Cardiac ventricle fibroblast (primary cell): ENCODE measurements around the genes ZNF804A and ANKAR.

- RAMPAGE, long total RNA, result no peak
These were observed 2.0 kb downstream of the NEUROD1 start for GRCh38 chr2:181678101-181678920.

GRCh38 chr2:181805641-181806188, 85.8 kb upstream of the ITPRID2 start:
- RAMPAGE, long total RNA, result no peak

GRCh38 chr2:181943673-181944188, 41.9 kb upstream of the PPP1R1C start:
- RAMPAGE, long total RNA, result no peak

DNA sequence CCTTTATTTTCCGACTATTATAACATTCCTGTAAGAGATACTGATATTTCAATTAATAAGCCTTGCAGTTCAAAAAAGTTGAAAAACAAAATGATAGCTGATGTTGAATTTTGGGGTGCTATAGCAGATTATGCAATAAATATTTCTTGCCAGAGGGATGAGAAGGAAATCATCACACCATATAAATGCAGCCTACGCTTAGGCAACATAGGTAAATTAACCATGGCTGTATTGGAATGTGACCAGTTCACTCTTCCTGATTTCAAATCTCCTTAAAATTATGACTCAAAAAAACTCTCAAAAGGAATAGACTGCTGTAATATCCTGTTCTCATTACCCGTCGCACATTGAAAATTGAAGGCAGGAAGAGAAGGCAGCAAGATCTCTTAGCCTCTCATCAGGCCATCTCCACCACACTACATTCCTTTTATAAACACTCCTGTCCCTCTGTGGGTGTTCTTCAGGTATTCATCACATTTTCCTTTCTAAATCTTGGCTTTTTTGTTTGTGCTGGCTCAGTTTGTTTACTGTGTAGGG, 83.1 kb downstream of the PPP1R1C start:
- RAMPAGE, long total RNA, result no peak

DNA sequence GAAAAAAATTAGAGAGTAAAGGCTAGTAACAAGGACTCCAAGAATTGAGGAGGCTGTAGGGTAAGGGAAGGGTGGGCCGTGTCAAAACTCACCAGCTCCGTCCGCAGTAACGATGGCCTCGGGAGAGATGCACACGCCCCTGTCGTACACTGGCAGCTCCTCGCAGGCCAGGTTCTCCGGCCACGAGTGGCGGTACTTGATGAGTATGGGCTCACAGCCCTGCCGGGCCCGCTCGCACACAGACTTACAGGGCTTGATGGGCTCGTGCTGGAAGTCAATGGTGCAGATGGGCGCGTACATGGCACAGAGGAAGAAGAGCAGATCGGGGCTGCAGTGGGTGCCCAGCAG, 480 bp downstream of the FRZB start:
- RAMPAGE, long total RNA, result no peak

GRCh38 chr2:182867000-182867372, 549 bp upstream of the FRZB start:
- RAMPAGE, long total RNA, result no peak

DNA sequence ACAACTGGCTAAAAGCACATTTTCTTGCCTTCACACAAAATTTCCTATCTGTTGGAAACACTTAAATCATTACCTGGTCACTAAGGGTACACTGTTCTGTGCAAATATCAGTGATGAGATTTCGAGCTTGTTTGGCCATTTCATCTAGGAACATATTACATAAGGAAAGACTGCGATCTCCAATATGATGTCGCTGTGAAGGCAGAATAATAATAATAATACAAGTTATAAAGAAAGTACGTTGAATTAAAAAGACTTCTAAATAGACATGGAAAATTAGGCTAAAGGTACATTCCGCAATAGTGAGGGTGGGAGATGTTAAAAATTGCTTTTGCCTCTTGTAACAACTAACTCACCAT, 76.2 kb downstream of the NCKAP1 start:
- RAMPAGE, long total RNA, result no peak

GRCh38 chr2:183078114-183078568, 406 bp upstream of the DUSP19 start:
- RAMPAGE, long total RNA, result no peak

DNA sequence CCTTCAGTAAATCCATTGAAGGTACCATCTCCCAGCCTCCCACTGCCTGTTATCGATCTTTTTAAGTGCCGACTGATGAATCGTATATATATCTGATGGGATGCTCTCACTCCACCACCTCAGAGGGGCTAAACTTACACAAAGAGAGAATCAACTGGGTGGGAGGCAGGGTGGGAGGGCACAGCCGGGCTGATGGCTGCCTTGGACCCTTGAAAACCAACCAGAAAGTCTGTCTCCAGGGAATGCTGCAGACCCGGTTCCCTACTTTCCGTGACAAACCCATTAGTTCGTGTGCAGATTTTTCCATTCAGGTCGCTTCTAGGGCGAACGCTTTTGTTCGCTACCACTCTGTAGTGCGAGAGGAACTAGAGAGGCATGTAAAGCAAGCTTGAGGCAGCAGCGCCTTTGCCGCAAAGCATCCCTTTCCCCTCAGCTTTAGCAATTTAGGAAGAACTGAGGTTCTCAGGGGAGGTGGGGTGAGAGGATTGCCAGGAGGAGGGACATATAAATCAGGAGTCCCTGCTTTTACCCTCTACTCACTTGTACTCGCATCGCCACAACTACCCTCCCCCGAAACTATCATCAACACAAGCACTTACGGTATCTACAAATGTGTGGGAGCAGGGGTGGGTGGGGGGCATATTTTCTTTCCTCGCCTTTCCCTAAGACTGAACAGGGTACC, 831 bp upstream of the ZNF804A start:
- RAMPAGE, long total RNA, result no peak

DNA sequence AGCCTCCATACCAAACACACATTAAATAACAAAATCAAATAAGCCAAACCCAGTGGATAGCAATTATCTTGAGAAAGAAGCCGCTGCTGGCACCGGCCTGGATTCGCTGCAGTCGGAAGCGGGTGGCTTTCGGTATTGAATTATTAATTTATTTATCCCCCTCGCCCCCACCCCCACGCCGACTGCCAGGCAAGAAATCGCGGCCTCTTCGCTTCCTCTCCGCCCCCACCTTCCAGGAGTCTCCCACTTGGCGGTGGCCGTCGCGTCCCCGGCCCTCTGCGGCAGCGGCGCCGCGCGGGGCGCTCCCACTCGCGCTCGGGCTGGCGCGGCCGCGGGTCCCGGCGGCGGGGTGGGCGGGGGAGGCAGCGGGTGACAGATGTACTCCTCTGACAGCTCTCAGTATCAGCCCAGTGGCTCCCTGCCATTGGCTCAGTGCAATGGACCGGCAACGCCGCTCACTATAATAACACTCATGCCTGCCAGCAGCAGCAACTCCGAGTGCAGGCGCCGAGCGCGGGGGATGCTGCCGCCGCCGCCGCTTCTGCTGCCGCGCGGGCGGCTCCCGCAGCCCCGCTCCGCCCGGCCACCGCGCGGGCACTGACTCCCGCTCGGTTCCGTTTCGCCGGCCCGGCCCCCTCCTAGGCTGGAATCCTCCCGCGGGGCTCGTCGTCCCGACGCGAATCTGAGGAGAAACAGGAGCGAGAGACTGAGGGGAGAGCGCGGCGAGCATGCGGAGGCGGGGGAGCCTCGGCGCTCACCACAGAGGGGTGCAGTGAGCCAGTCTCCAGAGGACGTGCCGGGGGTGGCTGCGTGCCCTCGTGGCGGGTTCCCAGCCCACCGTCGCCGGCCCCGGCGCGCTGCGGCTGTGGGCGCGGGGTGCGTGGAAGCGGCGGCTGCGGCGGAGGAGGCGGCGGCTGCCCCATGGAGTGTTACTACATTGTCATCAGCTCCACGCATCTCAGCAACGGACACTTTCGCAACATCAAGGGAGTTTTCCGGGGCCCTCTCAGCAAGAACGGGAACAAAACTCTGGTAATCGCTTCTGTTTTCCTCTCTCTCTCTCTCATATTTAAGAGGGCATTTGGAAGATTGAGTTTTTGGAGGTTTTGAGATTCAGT, at the start of gene ZNF804A:
ZNF804A (plus strand) TSS at position 491 of the 1,118 bp plus-strand sequence.
- RAMPAGE, long total RNA, result no peak

DNA sequence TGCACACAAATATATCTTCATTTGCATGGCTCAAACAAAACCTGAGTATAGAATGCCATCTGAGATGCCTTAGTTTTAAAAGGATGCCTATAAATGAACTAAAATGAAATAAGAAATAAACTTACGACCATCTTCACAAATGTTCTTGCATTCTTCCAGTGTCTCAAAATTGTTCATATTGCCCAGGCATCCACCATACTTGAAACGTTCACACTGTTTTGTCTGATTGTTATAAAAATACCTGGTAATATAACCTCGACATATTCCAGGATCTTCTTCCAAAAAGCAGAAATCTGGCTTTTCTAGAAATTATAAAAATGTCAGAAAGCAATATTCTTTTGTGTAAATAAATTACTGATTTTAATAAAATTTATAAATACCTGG, 36.6 kb upstream of the CALCRL start:
- RAMPAGE, long total RNA, result no peak

- RAMPAGE, long total RNA, result no peak
These were observed 43.4 kb downstream of the TFPI start for GRCh38 chr2:187510666-187511447.

- RAMPAGE, long total RNA, result no peak
These were observed 40.4 kb downstream of the TFPI start for GRCh38 chr2:187513450-187514674.

DNA sequence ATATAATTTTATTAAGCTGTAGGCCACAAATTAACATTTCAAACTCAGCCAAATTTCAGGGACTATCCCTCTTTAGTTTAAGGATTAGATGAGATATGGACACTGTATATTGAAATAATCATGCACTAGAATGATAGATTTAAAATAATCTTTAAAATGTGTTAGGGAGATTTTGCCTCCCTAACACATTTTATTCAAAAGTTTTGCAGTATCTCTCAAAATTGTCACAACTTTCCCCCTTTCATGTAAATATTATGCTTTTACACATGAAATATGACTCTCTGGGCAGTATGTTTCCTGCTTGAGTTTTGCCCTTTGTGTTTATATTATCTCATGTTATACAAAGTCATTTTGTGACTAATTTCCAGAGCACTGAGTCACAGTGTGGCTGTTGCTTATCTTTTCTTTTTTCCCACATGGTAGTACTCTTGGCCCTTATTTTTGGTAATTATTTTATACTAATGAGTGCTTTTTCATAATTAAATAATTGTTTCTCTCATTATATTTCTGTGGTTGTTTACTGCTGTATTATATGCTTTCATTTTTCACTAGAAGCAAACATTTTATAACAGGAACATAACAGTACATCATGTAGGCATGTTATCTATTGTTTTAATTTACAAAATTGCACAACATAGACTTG, 1.1 kb downstream of the TFPI start:
- RAMPAGE, long total RNA, result no peak

DNA sequence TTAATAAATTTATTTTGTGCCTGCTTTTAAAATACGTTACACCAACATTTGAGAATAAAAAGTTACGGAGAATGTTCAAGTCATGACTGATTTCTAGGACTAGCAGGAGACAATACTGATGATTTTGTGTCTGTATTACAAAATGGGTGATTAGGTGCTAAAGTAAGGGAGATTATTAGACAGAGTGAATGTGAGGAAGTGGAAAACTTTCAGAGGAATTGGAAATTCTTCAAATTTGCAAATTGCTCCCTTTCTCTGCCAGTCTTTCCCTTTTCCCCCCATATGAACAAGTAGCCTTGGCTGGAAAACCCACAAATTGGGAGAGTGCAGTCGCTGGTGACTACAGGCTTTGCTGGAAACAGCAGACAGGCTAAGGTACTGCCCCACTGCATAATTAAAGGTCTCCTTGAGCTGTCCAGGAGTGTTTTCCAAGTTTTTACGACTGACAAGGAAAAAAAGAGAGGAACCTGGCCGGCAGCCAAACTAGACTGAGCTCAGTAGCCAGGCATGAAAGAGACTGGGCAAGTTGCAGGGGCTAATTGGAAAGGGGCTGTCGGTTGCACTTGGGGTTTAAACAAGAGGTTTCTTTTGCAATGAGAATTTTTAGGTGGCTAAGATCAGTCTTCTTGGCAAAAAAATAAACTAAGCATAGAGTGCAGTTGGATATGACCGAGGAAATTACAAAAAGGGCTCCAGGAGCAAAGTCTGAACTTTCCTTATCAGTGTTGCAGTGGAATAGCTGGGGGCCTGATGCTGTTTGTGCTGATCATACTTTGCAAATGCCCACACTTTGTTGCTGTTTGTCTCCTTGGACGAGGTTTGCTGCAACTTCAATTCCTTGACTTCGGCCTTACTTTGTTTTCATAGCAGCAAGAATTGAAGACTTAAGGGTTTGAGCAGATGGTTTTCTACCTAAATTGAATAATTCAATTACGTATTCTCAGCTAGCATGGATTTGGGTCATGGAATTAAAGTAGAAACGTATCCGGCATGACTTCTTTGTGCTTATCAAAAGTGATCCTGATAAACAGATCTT, 2.0 kb downstream of the GULP1 start:
- RAMPAGE, long total RNA, result no peak

- RAMPAGE, long total RNA, result no peak
These were observed 114.7 kb downstream of the GULP1 start for GRCh38 chr2:188406191-188406948.

DNA sequence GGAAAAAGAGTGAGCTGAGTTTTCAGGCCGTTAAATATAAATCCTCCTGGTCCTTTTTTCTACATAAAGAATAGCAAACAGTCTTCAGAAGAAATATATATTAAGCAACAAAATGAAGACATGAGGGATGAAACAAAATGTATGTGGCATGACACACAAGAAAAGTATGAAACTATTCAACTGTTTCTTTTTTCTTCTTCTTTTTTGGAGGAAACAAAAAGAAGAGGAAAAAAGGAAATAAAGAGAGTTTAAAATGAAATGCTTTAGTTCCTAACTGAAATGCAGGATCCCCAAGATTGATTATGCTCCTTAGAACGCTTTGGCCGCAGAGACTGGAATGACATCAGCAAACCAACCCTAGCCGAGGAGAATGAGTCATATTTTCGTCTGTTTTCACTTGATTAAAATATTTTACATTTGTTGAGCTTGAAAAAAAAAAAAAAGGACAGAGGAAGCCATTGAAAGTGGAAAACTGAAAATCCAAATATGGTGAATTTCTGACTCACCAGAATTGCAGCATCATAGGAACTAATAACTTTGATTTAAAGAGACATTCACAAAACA, 30.5 kb upstream of the COL5A2 start:
- RAMPAGE, long total RNA, result no peak

DNA sequence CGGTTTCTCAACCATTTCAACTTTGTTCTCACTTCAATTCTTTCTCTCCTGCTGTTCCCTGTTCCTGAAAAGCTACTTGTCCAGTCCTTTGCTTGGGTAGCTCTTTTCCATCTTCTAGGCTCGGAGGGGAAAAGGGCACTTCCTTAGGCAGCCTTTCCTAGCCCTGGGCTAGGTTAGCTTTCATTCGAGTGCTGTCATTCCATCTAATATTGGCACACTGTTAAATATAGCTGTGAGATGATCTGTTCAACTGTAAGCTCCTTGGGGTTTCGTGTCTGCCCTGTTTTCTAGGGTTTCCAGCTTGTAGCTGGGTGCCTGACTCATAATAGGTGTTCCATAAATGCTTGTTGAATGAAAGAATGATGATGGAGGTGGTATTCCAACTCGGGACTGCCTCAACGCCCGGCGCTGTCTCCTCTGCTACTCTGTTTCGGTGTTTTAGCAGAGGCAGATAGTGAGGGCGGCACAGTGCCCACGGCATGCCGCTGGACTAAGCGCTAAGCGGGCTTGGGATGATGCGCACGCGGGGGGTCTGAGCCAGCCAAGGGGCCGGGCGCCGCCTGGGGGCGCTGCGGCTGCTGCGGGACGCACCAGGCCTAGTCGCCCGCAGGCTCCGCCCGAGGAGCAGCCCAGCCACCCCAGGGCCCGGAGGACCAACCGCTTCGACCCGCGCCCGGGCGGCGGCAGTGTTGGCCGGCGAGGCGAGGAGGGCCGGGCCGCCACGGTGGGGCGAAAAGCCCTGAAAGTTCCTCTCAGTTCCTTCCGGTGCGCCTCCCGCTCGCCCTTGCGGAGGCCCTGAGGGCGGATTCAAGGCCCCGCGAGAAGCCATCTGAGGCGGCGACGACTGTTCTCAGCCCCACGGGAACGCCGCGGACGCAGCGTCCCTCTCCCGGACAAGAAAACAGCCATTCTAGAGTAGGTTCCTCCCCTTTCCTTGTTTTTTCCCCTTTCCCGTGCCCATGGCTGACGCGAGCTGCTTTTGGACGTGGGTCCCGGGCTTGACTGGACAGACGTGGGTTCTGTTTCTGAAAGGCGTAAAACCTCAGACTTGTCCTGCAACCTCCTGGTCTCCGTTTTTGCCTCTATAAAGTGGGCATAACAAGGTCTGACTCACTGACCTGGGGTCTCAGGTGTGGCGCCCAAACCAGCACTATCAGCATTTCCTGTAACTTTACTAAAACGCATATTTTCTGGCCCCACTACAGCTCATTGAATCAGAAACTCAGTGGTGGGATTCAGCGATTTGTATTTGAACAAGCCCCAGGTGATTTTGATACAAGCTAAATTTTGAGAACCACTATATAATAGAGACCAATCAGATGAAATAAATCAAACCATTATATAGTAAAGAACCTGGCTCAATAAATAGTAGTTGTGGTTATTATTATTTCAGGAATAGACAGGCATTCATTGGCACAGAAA, at the start of gene ANKAR:
ANKAR (plus strand) TSS at position 755 of the 1,422 bp plus-strand sequence.
- RAMPAGE, long total RNA, result no peak

- RAMPAGE, long total RNA, result no peak
These were observed 1.4 kb downstream of the C2orf88 start for GRCh38 chr2:190181880-190182616.

- RAMPAGE, long total RNA, result no peak
These were observed 30.6 kb downstream of the C2orf88 start for GRCh38 chr2:190211145-190211849.